IMR-90 (cell line): ENCODE measurements around a stretch of chr18.

- RRBS, result no CpG with 5 or more reads among the region's 2 CpGs
CAGE:
- cytosol, long polyA plus RNA, result no peak
- long polyA plus RNA, result no peak
- nucleus, long polyA plus RNA, result no peak
Observed at GRCh38 chr18:3269080-3269692, 7.3 kb downstream of the MYL12B start.

DNA sequence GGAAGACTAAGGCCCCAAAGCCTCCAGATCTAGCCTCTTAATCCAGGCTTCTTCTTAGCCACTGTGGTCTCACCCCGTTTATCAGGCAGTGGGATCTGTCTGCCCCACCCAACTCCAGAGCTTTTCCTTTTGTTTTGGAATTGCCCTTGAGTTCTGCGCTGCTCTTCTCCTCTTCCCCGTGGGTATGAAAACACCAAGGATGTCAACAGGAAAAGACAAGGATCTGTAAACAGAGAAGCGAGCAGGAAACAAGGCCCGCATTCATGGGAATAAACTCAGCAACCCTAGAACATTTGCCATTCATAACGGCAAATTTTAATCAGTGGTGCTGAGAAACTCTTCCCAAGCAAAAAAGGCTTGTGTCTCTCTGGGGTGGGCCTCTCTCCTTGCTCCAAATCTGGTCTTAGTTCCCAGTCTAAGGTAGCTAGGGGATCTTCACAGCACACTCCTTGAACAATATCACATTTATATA lies 21.5 kb downstream of the MYL12B start:
- RRBS, result no CpG with 5 or more reads among the region's 6 CpGs
CAGE:
- cytosol, long polyA plus RNA, result no peak
- long polyA plus RNA, result no peak
- nucleus, long polyA plus RNA, result no peak

DNA sequence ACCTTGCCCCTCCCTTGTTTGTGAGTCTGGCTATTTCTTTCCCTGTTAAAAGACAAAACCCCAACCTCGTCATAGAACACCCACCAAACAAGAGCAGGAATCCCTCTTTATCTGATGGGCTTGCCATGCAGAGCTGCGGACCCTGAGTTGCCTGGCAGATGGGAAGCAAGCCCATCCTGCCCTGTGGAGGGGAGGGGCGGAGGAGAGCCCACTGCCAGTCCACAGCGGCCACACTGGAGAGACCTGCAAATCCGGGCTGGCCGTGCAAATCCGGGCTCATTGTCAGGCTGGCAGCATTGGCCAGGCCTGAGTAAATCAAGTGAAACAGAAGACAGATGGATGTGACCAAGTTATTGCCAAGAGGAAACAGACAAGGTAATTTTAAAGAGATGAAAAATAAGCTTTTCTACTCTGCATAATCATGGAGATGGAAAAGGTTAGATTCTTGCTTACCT lies 22.0 kb downstream of the MYL12B start:
- RRBS, result no CpG with 5 or more reads among the region's 7 CpGs
CAGE:
- cytosol, long polyA plus RNA, result no peak
- long polyA plus RNA, result no peak
- nucleus, long polyA plus RNA, result no peak

DNA sequence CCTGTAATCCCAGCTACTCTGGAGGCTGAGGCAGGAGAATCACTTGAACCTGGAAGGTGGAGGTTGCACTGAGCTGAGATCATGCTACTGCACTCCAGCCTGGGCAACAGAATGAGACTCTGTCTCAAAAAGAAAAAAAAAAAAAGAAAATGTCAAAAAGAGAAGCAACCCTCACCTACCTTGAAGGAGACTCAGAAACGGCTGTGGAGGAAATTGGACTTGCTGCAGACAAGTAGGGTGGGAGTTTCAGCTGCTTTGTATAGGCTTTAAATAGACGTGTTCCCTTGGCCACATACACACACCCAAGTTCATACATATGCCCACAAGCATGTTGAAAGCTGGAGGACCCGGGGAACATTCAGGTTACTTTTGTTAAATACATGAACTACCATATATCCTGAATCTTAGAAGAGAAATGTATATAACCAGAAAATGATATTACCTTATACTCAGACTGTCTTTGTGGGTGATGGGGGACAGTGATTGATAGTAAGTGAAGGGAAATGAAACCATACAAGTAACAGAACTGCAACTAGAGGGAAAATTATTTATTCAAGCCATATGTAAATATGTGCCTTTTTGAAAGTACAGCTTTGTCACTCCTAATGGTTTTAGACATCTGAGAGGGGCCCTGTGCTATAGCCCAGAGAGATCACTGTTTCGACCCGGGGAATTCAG lies 48.3 kb upstream of the TGIF1 start:
- RRBS, result no CpG with 5 or more reads among the region's 5 CpGs
CAGE:
- cytosol, long polyA plus RNA, result no peak
- long polyA plus RNA, result no peak
- nucleus, long polyA plus RNA, result no peak

DNA sequence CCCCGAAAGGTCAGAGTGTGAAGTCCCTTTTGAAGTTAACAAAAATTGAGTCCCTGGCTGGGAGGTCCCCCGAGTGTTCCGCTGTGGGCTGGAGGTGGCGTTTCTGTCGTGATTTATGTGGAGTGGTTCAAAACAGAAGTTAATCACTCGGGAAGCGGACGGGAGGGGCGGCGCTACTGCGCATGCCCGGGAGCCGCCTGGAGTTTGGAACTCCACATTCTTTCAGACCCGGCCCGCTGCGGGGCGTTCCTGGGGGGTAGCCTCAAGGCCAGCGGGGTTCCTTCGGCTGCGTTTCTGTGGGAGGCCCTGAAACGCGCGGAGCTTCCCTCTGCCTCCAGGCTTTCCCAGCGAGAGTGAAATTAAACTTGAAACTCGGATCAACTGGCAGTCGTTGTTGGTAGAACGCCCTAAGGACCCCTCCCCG lies 1.4 kb downstream of the TGIF1 start:
- RRBS, result no CpG with 5 or more reads among the region's 28 CpGs
CAGE:
- cytosol, long polyA plus RNA, result start-site peak on the plus strand centred at position 263 of the sequence, 96 bp wide, 22 and 20 reads in 2 replicates
- long polyA plus RNA, result no peak
- nucleus, long polyA plus RNA, result start-site peak on the minus strand centred at position 67 of the sequence, 126 bp wide, 6 and 14 reads in 2 replicates

GRCh38 chr18:3454402-3455677 lies 4.9 kb downstream of the TGIF1 start:
- RRBS, result no CpG with 5 or more reads among the region's 8 CpGs
CAGE:
- cytosol, long polyA plus RNA, result no peak
- long polyA plus RNA, result no peak
- nucleus, long polyA plus RNA, result start-site peak on the plus strand at chr18:3454953-3455083, 54 and 115 reads in 2 replicates

DNA sequence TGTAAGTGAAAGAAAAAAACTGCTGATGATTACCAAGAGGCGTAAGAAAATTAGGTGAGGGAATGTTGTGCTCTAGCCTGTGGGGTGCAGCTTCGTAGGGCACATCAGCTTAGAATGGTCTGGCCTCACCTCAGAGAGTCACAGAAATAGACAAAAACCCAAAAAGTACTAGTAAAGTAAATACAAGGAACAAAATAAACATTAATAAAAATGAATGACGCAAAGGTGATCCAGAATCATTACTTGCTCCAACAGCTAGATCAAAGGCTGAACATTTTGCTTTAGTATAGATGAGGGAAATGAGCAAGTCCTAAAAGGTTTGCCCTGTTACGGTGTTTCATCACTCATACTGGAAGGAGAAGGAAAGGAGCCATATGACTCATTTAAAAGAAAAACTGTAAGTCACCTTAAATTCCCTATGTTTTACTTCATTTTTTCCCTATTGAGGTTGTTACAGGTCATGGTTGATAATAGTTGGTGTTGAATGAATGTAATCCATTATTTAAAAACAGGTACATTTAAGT lies 9.4 kb downstream of the TGIF1 start:
- RRBS, result no CpG with 5 or more reads among the region's 4 CpGs
CAGE:
- cytosol, long polyA plus RNA, result no peak
- long polyA plus RNA, result no peak
- nucleus, long polyA plus RNA, result no peak

DNA sequence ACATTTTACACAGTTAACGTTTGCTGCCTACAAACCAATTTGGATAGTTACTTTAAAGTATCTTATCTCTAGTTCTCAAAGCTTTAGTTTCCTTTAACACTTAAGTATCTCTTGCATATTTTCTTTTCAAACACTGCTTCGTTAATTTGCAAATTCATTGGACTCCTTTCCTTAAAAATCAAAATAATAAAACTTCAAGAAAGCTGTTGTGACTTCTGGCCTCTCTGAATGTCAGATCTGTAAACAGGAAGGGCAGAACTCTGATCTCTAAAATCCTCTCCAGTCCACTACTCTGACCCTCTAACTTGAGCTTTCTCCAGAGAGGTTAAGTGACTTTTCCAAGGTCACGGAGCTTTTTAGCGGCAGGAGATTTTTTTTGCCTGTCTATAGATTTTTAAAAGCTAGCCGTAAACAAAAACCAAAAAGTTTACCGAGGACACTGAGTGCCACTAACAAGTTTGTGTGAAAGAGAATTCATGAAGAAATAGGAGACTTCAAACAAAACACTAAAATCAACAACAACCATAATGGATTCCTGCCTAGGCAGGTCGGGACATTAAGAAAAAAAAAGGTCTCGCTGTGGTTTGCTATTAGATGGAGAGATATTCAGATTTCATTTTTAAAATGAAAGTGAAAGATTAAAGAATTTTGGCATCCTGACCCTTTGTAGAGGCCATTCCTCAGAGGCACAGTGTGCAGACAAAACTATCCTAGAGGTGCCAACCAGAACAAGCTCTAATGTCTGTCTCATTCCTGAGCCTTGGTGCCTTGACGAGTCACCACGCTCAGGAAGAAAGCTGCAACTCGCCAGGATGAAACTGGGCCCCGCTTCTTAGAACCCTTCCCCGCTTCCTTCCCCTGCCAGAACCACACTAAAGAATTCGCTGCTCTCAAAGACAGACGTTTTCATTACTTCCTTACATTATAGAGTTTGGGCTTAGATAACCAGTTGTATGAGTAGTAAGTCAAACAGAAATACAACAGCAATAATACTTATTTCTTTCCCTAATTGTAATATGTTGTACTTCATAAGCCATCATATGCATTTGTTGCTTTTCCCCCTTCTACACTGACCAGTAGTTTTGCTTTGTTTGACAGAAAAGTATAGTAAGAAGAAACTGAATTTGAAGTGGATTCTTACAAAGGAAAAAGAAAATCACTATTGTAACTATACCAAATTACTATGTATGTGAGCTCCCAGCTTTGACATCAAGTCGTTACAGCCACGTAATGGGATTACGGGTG lies 155.9 kb downstream of the TGIF1 start:
- RRBS, result no CpG with 5 or more reads among the region's 18 CpGs
CAGE:
- cytosol, long polyA plus RNA, result no peak
- long polyA plus RNA, result no peak
- nucleus, long polyA plus RNA, result no peak

DNA sequence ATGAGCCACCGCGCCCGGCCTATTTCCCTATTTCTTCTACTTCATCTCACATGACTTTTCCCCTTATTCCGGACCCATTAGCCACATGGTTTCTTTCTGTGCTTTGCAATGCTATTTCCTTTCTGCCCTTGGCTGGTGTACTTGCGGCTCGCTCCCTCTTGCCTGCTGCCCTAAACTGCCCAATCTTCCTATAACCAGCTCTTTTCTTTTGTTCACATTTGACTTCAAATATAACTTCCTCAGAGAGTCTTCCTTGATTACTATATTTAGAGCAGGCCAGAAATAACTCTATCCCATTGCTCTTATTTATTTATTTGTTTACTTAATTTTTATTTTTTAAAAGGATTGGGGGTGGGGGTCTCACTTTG lies 209.9 kb downstream of the TGIF1 start:
- RRBS, result no CpG with 5 or more reads among the region's 6 CpGs
CAGE:
- cytosol, long polyA plus RNA, result no peak
- long polyA plus RNA, result no peak
- nucleus, long polyA plus RNA, result no peak

DNA sequence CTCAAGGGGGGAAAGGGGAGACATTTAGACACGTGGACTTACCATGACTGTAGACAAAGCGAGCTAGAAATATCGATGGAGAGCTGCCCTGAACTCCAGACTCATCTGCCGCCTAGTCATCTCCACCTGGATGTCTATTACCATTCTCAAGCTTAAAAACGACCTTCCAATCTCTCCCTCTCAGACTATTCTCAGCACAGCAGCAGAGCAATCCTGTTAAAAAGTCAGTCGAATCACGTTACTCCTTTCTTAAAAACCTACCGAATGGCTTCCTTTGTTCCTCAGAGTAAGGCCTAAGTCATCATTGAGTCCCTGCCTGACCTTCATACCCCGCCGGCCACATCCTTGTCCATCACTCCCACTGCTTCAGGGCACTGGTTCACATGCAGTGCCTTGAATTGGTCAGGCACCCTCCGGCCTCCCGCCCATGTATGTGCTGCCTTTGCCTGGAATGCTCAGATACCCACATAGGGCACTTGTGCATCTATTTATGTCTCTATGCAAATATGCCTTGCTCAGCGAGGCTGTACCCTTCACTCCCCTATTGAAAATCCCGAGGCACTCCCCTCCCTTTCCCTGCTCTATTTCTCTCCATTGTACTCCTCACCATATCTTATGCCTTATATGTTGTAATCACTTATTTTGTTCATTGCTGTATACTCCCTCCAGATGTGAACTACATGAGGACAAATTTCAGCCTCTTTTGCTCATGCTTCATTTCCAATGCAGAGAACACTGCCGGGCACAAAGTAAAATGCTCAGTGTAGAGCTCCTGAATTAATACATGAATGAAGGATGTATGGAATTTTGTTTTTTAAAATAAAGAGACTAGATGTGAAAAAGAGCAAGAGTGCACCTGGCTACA lies 206.3 kb downstream of the DLGAP1 start:
- RRBS, result 45% methylated on average over 1 of the region's 15 CpGs
CAGE:
- cytosol, long polyA plus RNA, result no peak
- long polyA plus RNA, result no peak
- nucleus, long polyA plus RNA, result no peak

DNA sequence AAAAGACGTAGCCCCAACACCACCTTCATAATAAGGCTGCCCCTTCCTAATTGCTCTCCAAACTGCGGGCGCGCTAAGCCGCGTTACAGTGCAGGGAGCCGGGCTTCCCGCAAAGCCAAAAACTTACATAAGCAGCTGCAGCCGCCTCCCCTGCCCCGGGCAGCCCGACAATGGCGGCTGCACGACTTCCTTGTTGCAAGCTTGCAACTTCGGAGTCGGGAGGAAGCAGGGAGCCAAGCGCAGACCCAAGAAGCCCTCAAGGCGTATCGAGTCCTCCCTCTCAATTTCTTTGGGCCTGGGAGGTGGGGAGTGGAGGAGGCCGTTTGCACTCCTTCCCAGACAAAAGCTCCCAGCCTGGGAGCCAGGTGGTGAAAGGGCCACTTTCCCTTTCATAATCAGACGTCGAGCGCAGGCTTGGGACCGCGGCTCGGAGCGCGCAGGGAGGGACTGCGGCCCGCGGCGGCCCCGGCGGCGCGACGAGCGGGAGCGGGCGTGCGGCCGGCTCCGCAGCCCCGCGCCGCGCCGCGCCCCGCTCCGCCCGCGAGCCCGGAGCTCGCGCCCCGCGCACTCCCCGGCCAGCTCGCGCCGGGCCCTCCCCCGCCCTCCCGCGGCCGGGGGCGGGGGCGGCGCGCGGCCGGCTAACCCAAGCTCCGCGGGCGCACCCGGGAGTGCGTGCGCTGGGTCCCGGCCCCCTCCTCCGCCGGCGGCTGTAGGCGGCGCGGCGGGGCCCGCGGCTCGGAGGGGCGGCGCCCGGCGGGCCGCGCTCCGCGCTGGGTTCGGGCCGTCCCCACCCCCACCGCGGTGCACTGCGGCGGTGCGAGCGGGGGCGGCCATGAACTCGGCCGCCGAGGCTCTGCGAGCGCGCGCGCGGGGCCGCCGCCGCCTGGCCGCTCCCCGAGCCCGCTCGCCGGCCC lies 595 bp downstream of the ZBTB14 start:
- RRBS, result 1% methylated on average over 29 of the region's 122 CpGs
CAGE:
- cytosol, long polyA plus RNA, result no peak
- long polyA plus RNA, result no peak
- nucleus, long polyA plus RNA, result no peak

DNA sequence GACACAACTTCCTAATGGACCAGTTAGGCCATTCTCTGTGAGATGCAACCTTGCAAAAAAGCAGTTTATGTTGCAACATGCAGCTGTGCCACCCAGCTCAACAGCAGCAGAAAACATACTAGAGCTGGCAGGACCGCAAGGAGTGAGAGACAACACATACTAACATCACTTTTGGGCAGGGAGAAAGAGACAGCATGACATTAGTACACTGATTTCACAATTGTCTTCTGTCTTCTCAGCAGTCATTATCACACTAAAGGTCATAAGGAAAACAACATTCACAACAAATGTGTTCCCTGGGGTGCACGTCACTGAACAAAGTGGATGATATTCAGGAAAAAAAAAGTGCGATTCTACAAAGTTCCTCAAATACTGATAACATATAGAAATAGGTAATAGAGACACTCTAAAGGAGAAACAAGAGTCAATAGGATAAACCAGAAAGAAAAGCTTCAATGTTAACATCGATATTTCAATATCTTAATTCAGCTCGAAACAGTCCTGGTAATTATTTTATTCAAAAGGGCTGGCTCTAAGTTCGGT lies 122.8 kb downstream of the EPB41L3 start:
- RRBS, result no CpG with 5 or more reads among the region's 6 CpGs
CAGE:
- cytosol, long polyA plus RNA, result no peak
- long polyA plus RNA, result no peak
- nucleus, long polyA plus RNA, result no peak

GRCh38 chr18:5478008-5478633 lies 65.7 kb downstream of the EPB41L3 start:
- RRBS, result no CpG with 5 or more reads among the region's 4 CpGs
CAGE:
- cytosol, long polyA plus RNA, result no peak
- long polyA plus RNA, result no peak
- nucleus, long polyA plus RNA, result no peak

DNA sequence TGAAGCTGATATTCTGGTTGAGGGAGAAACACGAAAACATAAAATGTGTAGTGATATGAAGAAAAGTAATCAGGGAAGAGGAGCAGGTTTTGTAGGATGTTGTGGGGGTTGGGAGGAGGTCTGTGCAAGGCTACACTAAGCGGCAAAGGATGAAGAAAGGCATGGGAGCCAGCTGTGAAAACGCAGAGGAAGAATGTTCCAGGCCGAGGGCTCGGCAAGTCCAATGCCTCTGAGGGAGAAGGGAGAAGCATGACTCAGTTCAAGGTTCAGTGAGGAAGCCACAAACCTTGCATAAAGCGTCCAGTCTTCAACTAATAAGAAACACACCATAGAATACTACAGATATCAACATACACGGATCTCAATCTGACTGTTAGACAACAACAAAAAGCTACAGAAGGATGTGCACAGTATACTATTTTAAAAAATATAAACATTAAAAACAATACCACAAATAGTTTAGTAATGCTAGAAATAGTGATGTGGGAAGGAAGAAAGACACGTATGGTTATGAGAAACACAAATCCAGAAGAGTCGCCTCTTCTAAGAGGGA lies 16.2 kb downstream of the EPB41L3 start:
- RRBS, result no CpG with 5 or more reads among the region's 9 CpGs
CAGE:
- cytosol, long polyA plus RNA, result no peak
- long polyA plus RNA, result no peak
- nucleus, long polyA plus RNA, result no peak

GRCh38 chr18:5630130-5630922 lies 86.5 kb upstream of the EPB41L3 start:
- RRBS, result 3% methylated on average over 27 of the region's 67 CpGs
CAGE:
- cytosol, long polyA plus RNA, result no peak
- long polyA plus RNA, result no peak
- nucleus, long polyA plus RNA, result no peak

GRCh38 chr18:5889993-5891219 lies 4.9 kb downstream of the TMEM200C start:
- RRBS, result 40% methylated on average over 78 of the region's 119 CpGs
CAGE:
- cytosol, long polyA plus RNA, result no peak
- long polyA plus RNA, result no peak
- nucleus, long polyA plus RNA, result no peak

GRCh38 chr18:5894350-5894955 lies 869 bp downstream of the TMEM200C start:
- RRBS, result no CpG with 5 or more reads among the region's 24 CpGs
CAGE:
- cytosol, long polyA plus RNA, result no peak
- long polyA plus RNA, result no peak
- nucleus, long polyA plus RNA, result no peak

DNA sequence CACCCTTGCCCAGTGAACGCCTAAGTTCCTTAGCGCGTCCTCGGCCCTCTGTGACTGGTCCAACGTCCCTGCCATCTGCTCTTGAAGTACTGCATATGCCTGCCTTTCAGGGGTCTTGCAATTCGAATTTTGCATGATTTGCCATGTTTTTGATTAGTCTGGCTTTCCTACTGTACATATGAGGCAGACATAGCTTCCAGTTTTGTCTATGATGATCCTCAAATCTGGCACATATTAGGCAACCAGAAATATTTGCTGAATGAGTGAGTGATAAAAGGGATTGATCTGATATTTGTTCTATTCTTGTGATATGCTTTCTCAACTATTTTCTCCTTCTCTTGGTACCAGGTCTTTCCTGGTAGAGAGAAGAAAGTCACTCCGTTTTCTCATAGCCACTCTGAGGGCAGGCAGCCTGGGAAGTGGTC lies 118.3 kb upstream of the TMEM200C start:
- RRBS, result no CpG with 5 or more reads among the region's 7 CpGs
CAGE:
- cytosol, long polyA plus RNA, result no peak
- long polyA plus RNA, result no peak
- nucleus, long polyA plus RNA, result no peak

DNA sequence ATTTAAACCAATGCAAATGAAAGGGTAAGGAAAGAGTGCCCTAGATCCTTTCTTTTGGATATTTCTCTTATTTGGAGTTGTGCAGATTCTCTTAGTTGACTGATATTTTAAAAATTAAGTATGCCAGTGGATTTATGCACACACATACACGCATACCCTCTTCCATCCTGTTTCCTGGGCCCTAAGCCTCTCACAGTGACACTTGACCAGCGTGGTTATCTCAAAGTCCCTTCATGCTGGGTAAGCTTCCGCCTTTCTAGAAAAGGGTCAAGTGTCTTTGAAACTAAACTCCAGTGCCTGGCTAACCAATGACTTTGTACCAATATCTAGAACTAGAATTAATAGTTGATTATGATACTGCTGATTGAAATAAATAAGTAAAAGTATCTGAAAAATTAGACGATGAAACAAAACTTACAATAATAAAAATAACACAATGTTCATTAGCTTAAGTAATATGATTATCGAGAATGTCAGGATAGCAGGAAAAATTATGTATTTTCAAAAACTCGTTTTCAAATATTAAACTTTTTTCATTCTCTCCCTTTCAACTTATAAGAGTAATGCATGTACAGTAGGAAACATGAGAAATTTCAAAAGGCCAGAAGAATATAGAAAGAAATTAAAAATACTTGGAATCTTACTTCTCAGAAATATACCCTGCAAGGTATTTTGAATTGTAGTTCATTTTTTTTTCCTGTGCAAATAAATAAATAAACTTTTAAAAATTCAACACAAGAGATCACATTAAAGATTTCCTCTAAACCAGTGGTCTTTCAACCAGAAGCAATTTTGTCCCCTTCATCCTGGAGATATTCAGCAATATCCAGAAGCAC lies 144.4 kb upstream of the TMEM200C start:
- RRBS, result no CpG with 5 or more reads among the region's 6 CpGs
CAGE:
- cytosol, long polyA plus RNA, result no peak
- long polyA plus RNA, result no peak
- nucleus, long polyA plus RNA, result no peak

GRCh38 chr18:6284523-6284860 lies 130.2 kb downstream of the L3MBTL4 start:
- RRBS, result no CpG with 5 or more reads among the region's 15 CpGs
CAGE:
- cytosol, long polyA plus RNA, result no peak
- long polyA plus RNA, result no peak
- nucleus, long polyA plus RNA, result no peak